Neuron (in vitro differentiated cells): ENCODE measurements around the gene ADRA1B.

- PRO-cap: no peak
Observed at GRCh38 chr5:157323827-157324091, 21.7 kb downstream of the FNDC9 start.

DNA sequence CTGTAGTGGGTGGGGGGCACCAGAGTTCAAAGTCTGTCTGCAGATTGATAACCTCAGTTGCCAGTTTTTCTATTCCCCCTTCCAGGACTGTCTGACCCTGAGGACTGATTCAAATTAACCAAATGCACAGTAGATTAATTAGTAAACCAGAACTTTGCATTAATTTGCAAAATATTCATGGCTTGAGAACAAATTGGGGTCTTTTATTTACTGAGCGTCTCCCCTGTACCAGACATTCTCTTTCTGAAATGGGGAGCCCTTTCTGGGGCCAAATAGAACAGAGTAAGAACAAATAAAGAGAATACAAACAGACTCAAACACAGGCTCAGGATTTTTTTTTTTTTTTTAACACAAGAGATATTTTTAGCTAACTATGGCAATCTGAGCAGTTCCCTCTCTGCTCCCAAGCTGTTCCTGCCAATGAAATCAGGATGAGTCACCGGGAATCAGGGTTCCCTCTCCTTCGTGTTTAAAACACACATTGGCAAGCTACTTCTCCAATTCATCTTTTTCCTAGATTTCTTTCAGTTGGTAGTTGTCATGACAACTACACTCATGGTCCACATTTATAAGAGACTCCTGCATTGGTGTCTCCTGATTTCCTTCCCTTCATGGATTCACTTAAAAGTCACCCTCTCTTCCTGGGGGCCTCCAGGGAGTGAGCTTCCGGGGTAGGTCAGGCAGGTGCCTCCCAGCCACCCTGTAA lies 42.0 kb upstream of the FNDC9 start:
- PRO-cap: no peak

DNA sequence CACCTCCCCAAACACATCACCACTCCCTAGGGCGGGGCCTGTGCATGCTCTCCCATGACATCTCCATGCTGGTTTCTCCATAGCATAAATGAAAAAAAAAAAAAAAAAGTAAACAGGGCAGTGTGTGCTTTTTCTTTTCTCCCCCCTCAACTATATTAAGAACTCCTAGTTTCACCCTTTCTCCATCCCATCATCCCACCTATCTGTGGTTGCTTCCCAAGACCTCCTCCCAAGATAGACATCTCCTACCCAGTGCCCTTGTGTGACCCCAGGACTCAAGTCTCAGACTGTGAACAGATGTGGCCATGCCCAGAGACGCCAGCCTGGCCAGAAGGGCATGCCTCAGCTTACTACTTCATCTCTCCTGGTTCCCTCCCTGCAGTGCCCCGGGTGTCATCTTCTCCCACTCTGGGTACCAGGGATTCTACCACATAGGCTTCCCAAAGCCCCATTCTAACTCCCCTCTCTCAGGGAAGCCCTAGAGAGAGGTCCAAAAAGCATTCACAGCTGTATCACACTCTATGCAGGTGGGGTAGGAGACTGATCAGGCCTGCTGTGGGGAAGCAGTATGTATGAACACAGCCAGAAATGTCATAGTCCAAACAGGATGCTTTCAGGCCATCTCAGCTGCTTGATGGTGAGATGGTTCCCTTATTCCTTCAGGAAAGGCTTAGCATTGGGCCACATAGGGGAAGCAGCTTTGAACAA lies 47.8 kb upstream of the FNDC9 start:
- PRO-cap: no peak

GRCh38 chr5:157479624-157480164 lies 19.7 kb downstream of the NIPAL4 start:
- PRO-cap: no peak

GRCh38 chr5:157516830-157517359 lies 56.9 kb downstream of the NIPAL4 start:
- PRO-cap: no peak

DNA sequence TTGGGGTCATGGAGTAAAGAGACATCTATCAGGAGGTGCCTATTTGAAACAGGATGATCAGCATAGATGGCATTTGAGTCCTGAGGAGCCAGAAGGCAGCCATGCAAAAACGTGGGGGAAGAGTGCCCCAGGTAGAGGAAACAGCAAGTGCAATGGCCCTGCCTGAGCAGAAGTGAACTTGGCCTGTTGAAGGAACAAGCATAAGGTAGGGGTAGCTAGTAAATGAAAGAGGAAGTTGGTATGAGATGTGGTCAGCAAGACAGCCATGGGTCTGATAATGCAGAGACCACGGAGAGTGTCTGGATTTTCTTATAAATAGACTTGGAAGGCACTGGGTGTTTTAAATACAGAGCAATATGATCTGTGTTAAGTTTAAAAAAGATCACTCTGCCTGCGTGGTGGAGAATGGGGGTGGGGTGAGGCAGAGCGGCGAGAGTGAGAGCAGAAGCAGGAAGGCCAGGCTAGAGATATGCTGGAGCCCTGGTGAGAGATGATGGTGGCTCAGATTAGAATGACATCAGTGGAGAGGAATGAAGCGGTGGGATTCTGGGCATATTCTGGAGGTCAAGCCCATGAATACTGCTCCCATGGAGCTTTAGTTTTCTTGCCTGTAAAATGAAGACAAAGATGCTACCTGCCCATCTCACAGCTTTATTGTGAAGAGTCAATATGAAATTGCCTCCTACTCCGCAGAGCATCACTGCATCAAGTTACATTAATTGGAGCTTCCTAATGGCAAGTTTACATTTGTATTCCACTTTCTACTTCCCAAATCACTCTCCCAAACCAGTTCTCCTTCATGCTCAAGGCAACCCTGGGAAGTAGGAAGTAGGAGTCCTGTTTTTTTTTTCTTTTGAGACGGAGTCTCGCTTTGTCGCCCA lies 4.1 kb downstream of the ADAM19 start:
- PRO-cap: no peak

DNA sequence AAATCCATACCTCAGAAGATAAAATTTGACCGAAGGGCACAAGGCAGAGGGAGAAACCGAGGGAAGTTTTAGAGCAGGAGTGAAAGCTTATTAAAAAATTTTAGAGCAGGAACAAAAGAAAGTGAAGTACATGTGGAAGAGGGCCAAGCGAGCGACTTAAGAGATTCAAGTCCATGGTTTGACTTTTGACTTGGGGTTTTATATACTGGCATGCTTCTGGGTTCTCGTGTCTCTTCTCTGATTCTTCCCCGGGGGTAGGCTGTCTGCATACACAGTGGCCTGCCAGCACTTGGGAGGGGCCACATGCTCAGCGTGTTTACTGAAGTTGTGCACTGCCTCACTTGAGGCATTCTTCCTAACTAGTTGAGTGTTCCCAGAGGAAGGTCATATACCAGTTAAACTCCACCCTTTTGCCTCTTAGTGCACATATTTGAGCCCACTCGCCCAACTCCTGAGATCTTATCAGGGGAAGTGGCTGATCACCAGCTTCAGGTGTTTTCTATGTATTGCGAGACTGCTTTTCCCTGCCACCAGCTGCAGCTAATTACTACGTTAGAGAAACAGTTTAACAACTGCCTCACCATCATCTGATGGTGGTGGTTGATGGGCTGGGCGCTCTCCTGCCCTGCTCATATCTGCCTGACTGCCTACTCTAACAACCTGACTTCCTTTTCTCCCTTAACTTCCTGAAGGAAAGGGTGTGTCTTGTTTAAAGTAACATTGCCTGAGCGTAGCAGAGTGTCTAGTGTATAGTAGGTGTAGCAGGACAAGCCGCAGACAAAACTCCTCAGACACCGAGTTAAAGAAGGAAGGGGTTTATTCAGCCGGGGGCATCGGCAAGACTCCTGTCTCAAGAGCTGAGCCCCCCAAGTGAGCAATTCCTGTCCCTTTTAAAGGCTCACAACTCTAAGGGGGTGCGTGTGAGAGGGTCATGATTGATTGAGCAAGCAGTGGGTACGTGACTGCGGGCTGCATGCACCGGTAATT lies 60.0 kb upstream of the CLINT1 start:
- PRO-cap: no peak

GRCh38 chr5:157948595-157949309 lies 89.8 kb upstream of the CLINT1 start:
- PRO-cap: no peak

DNA sequence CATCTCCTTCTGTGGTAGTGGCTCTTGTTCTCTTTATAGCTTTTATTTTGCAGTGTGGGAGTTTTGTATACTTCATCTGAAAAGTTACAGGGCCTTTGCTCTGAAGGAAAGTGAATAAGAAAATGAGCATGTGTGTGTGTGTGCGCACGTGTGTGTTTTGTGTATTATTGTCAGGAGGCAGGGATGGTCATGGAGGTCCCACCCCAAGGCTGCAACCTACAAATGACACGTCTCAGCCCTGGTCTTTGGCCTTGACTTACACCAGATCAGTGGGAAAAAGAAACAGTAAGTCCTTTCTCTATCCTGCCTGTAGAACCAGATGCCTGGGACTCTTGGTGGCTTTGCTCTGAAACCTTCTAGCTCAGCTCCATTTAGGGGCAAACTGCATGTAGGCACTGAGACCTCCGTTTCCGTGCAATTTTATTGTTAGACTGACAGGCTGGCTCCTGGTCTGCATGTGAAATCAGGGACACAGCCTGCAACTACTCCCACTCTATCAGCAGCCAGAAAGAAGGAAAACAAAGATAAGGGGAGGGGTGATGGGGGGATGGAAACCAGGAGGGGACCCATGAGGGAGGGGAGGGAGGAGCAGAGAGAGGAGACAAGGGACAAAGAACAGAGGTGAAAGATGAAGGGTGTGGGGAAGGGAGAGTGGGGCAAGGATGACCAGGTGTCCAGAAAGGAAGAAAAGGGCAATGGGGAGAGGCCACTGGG lies 316.5 kb upstream of the CLINT1 start:
- PRO-cap: no peak

- PRO-cap: no peak
Observed at GRCh38 chr5:158175993-158176658, 317.2 kb upstream of the CLINT1 start.

- PRO-cap: no peak
Observed at GRCh38 chr5:158515015-158515214, 584.8 kb downstream of the EBF1 start.

- PRO-cap: bidirectional peak, plus-strand start at chr5:159091263, minus-strand start at chr5:159091203
Observed at GRCh38 chr5:159090938-159091514, 8.7 kb downstream of the EBF1 start.

DNA sequence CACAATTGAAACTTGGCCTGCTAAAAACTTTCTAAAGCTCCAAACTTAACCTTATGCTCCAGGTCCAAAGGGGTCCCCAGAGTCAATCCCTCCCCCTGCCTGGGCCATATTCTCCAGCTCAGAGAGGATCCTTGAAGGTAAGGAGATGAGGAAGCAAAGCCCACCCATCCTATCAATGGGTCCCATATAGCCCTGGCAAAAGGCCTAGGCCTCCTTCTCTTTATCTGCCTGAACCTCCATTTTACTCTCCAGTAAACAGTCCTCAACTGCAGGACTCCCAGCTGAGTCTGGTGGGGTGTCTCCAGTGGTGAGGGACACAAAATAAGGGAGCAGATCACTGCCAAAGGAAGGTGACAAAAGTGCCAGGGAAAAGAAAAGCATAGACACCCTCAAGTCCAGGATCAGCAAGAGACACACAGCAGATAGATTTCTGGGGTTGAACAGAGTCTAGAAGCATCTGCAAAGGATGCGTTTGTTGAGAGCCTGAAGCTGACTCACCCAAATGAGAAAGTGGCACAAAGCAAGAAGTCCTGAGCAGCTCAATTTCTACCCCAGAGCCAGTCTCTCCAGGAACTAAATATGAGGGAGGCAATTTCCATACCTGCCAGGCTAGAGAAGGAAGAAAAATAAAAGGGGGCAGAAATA lies 2.7 kb upstream of the EBF1 start:
- PRO-cap: no peak

- PRO-cap: no peak
Observed at GRCh38 chr5:159106604-159107176, 7.0 kb upstream of the EBF1 start.

GRCh38 chr5:159119868-159120171 lies 20.1 kb upstream of the EBF1 start:
- PRO-cap: no peak

GRCh38 chr5:159165828-159166621 lies 43.3 kb downstream of the RNF145 start:
- PRO-cap: no peak

GRCh38 chr5:159208475-159209487 lies 572 bp downstream of the RNF145 start:
- PRO-cap: bidirectional peak, plus-strand start at chr5:159208537, minus-strand start at chr5:159208514; bidirectional peak, plus-strand start at chr5:159209315, minus-strand start at chr5:159209553

- PRO-cap: no peak
Observed at GRCh38 chr5:159412415-159412783, 82.1 kb upstream of the IL12B start.

DNA sequence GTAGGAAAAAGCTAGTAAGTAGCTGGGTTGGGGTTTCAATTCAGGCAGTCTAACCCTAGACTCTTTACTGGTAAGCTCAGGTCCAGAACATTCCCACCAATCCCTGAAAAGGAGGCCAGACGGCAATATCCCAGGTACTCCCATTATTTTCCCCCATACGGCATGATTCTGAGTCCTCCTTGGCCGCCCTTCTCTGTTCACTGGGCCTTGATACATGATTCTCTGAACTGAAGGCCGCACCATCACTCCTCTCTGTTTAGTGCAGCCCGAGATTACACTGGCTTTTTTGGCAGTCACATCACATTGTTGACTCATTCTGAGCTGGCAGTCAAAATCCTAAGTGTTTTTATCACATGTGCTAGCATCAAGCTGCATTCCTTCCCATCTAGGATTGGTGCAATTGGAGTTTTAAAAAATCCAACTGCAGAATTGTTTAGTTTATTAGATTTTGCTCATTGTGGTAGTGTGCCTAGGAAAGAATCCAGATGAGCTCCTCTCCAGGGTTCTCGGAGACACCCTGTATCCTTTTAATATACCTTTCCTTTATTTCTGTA lies 120.9 kb upstream of the IL12B start:
- PRO-cap: no peak

- PRO-cap: bidirectional peak, plus-strand start at chr5:159916511, minus-strand start at chr5:159916288; unidirectional peak, minus-strand start at chr5:159916707
Observed at GRCh38 chr5:159915744-159917018, at the start of gene ADRA1B. ADRA1B (plus strand) TSS chr5:159916482.